Bronchus (tissue), 1 donor: Measurements from ENCODE around the gene PRPF4B.

DNA sequence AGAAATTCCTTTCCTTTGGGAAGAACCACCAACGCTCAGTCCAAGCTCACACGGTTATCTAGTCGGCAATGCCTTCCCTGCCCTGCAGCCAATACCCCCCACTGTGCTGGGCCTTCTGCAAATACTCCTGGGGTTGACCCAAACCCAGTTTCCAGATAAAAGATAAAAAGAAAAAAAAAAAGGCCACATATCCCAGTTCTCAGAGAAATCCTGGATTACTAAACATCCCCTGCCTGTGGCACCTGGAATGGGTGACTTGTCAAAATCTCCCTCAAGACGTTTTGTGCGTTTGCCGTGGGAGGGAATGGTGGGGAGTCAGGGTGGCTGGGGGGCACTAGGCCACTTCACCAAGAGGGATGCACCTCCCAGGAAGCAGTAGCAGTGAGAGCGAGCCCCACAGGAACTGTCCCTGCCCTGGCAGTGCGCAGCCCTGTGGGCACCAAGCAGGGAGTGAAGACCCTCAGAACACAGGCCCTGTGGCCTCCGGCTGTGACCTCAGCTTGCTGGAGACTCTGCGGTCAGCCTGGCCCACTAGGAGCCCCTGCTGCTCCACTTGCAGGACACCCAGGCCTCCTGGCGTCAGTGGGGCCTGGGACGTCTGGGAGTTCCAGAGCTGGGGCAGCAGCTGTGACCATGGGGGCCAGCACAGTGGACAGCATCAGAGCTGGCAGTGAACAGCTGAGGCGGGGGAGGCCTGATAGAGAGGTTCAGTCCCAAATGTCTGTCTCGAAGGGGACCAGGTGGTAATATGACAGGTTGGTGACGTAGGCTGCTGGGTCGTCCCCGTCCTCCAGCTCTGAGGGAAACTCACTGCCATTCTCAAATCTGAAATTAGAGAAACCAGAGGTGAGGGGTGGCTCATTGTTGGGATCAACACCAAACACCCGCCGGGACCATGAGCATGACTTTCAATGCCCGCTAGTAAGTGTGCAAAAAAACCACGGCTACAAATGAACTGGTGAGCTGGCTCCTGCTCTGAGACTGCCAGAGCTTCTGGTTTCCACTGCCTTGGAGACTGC lies 28.3 kb downstream of the PXDC1 start:
- PRO-cap = no peak

DNA sequence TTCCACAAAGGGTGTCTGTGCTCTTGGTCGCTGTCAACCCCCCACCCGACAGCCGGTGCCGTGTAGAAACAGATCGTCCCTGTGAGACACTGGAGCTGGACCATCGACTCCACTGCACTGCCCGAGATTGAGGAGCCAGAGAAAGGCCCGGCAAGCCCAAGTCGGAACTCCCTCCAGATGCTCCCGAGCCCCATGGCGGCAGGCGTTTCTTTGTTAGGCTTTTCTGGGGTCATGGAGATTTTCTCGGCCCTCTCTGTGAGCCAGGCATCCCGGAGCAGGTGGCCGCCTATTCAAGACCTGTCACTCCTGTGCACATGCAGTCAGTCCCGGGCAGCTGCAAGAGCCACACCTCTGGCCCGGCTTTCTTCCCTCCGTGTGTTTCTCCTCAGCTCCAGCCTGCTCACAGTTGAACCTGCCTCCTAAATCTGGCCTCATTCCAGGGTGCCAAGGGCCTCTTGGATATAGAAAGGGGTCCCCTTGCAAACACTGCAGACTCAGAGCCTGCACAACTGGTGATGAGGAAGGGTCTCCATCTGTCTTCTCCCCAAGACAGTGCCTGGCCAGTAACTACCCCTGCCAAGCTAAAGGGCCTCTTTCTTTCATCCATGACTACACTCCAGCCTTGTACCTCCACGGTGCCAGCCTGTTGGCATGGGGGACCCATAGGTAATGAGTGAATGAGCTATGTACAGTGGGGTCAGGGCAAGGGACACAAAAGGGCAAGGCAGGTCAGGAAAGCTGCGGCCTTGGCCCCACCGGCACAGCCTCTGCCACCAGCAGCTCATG lies 25.7 kb downstream of the PXDC1 start:
- PRO-cap = no peak

DNA sequence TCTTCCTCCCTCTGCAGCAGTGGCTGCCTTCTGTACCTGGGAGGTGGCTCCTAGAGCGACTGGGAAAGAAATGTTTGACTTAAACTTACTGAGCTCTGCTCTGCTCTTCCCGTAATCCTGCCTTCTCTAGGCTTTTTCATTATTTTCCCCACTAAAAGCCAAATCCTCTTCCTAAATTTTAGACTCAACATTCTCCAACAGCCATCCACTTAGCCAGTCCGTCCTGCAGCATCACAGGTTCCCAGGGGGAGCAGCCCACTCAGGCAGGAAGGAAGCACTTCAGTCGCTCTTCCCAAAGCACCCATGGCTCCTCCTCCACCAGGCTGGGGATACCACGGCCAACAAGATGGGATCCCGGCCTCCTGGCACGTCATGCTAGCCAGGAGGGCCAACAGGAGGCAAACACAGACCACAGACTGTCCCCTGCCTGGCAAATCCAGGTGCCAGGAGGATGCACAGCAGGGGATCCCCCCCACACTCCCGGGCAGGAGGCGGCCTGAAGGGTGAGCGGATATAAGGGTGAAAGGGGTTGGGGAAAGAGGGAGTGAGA lies 7.5 kb downstream of the PXDC1 start:
- PRO-cap = no peak

- PRO-cap = no peak
Measured at GRCh38 chr6:3746230-3746866, 5.2 kb downstream of the PXDC1 start.

DNA sequence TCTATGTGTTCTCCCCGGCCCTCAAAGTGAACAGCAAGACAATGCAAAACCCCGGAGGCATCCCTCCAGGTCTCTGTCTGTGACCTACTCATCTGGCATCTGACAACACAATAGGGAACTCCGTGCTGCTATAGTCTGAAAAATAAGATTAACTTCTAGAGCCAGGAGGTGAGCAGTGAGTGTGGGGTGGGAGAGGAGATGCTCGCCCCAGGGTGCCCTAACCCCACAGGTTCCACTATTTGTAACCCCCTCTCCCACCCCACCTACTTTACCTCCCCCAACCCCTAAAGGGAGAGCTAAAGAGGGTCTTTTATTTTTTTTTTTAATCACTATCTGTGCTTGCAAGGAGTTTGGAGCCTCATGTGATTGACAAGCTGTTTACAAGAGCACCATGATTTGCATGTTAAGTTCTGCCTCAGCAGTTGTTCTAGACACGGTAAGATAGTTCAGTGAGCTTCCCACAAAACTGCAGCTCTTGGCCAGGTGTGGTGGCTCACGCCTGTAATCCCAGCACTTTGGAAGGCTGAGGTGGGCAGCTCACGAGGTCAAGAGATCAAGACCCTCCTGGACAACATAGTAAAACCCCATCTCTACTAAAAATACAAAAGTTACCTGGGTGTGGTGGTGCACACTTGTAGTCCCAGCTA lies 4.9 kb upstream of the PXDC1 start:
- PRO-cap = no peak

DNA sequence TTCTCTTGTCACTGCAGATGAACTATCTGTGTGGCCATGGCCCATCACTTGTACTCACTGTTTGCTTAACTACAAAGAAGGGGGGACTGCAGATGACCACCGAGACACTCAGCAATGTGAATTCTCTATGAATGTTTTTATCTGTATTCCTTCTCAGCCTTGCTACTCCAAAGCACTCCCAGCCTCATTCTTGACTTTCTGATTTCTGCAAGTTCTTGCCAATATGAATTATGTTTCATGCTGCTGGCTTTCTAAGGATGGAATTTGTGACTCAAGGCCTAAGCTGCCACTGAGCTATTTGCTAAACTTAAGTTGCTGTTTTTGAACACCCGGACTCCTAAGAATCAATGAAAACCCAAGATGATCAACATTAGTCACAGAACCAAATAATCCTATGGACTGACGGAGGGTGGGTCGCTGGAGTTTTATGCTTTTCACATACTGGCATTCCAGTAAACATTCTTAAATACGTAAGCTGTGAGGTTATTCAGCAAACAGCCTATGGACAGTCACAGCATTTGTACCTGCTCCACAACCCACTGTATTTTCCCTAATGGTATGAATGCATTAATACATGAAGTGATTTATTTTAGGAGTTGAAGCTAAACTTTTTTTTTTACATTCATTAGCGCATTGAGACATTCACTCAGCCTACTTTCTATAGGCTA lies 8.2 kb upstream of the PXDC1 start:
- PRO-cap = no peak

GRCh38 chr6:3788786-3789640 lies 37.5 kb upstream of the PXDC1 start:
- PRO-cap = no peak

- PRO-cap = no peak
Measured at GRCh38 chr6:3789769-3790157, 38.2 kb upstream of the PXDC1 start.

- PRO-cap = no peak
Measured at GRCh38 chr6:3904345-3905020, 55.3 kb downstream of the FAM50B start.

DNA sequence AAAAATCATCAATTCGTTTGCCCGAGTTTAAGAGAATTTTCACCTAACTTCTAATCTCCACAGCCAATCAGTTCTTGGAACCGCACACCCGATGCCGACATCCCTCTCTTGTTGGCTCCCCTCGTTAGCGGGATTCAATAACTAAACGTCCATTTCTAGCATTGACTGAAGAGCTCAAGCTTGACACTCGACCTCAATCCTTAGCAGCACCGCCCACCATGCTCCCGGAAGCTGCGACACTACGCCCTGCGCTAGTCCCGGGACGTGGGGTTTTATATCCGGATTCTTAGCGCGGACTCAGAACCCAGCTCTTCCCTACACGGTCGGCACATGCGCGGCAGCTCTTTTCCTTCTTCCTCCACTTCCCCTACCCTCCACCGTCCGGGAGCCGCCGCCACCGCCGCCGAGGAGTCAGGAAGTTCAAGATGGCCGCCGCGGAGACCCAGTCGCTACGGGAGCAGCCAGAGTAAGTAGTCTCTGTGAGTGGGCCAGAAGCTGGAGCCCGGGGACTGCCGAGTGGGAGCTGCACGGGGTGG lies at the start of gene PRPF4B:
Gene PRPF4B (plus strand): TSS at position 300 of the 536 bp plus-strand sequence.
- PRO-cap = bidirectional peak, plus-strand start at position 300 of the sequence, minus-strand start at position 220 of the sequence

GRCh38 chr6:4040671-4041104 lies 19.6 kb downstream of the PRPF4B start:
- PRO-cap = no peak

DNA sequence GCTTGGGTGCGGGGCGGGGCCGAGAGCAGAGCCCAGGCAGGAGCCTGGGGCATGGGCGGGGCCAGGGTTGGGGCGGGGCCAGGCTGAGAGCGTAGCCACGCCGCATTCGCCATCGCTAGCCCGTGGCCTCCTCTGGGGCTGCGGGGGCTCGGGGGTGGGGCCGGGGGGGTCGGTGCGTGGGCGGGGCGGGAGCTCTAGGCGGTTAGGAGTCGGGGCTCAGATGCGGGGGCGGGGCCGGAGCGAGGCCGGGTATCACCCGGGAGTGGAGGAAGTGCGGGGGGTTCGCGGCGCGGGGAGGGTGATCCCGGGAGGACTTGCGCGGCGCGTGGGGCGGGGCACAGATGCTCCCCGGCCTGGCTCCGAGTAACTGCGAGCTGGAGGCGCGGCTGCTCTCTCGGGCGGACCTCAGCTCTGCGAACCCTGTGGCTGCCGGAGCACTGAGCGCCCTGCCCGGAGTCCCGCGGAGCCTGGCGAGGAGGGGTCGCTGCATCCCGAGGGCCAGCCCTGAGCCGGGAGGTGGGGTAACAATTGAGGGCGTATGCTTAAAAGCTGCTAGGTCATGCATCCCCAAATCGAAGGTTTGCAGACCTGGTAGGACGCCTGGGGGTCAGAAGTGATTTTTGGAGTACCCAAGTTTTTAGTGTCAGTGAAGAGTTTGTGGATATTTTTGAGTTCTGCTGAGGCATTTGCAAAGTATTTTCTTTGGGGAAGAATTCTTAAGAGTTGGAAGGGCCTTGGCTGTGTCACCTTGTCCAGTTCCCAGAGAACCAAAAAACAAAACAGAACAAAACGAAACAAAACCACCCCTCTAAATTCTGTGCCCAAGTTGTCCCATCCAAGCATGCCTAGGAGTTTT lies 586 bp upstream of the ECI2 start:
- PRO-cap = bidirectional peak, plus-strand start at position 64 of the sequence, minus-strand start outside the sequence; bidirectional peak, plus-strand start at position 340 of the sequence, minus-strand start at position 413 of the sequence

DNA sequence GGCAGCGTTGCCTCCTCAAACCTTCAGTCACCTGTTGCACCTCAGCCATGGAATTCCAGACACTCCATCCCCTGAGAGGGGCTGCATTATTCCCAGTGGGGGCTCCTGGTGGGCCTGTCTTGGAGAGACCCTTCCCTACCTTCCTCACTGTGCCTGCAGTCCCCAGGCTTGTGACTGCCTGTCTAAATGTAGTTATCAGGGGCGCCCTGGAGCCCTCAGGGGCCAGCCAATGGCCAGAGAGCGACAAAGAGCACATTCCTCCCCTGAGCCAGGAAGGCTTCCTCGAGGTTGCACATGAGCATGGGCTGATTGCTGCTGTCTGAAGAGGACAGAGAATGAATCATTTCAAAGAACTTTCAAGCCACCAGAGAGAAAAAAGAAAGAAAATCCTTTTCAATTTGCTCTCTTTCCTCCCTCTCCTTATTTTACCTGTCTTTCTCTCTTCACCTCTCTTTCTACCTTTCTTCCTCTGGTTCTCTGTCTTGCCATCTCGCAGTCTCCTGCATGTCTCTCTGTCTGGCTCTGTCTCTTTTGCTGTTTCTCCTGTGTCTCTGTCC lies 211.7 kb upstream of the ECI2 start:
- PRO-cap = no peak

GRCh38 chr6:4446954-4447432 lies 311.6 kb upstream of the ECI2 start:
- PRO-cap = no peak

DNA sequence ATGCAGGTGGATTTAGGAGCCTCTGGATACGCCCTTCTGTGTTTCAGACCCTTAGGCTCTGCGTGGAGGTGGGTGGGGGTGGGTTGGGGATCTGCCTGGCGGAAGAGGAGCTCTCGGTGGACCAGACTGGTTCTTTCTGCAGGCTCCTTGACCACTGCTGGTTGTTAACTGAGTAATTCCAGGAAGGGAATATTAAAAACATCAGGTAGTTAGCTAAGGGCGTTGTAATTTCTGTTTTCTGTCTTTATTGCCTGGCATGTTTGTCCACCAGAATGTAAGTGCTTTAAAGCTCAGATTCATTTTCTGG lies 5.7 kb downstream of the CDYL start:
- PRO-cap = no peak

DNA sequence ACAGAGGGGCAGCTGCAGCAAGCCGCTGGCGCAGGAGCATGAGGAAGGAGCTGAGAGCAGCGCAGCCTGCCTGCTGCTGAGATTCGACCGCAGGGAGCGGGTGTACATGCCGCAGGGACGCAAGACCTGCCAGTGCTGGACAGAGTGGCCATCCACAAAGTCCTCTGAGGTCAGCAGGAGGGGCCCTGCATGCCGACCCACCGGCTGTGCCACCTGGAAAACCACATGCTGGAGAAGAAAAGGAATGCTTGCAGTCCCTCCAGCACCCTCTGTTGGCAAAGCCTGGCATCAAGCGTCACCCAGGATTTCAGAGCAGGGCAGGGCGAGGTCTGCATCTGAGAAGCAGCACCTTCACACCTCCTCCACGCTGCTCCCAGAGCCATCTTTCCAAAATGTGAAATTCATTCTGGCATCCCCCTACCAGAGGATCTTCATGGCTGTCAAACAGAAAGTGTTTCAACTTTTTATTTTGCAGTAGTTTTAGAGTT lies 29.8 kb downstream of the CDYL start:
- PRO-cap = no peak

DNA sequence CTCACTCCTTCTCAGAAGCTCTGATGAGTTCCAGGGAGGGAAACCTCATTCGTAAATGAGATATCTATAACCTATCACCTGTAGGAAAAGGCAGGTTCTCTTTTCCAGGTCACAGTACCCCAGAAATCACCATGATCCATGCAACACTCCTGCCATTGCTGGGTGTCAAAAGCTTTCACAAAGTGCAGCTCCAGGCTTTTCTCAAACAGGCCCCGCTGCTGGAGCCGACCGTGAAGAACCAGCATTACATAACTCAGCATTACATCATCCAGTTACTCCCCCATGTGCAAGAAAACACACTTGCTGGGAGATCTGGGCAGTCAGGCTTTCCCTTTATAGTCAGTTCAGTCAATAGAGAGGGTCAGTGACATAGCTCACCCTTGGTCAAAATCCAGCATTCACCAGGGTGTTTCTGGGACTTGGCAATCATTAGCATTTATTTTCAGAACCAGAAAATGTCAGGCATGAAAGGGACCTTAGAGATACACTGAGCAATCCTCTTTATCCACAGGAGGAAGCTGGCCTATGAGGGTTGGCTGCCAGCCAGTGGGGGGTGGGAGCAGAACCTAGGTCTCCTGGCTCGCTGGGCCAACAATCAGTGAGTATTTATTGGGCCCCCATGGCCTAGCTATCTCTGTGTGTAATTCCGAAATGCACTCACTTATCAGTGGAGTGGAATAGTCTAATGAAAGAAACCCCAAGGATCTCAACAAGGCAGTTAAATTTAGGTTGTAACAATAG lies 54.8 kb downstream of the LYRM4 start:
- PRO-cap = no peak

- PRO-cap = no peak
Measured at GRCh38 chr6:5623692-5624171, 362.4 kb downstream of the FARS2 start.

GRCh38 chr6:5660429-5661754 lies 345.8 kb downstream of the NRN1 start:
- PRO-cap = no peak

GRCh38 chr6:5663253-5663747 lies 343.4 kb downstream of the NRN1 start:
- PRO-cap = no peak